ENCODE results near the genes IL17A and MCM3.

GRCh38 chr6:50822110-50822814 is 3.6 kb downstream of the TFAP2B start:
- RRBS, 2 experiments, result no CpG with 5 or more reads among the region's 7 CpGs

GRCh38 chr6:50824508-50825179 is 6.0 kb downstream of the TFAP2B start:
- RRBS, 2 experiments, result no CpG with 5 or more reads among the region's 4 CpGs

GRCh38 chr6:50960950-50961283 is 142.2 kb downstream of the TFAP2B start:
- RRBS, 2 experiments, result no CpG with 5 or more reads among the region's 2 CpGs

DNA sequence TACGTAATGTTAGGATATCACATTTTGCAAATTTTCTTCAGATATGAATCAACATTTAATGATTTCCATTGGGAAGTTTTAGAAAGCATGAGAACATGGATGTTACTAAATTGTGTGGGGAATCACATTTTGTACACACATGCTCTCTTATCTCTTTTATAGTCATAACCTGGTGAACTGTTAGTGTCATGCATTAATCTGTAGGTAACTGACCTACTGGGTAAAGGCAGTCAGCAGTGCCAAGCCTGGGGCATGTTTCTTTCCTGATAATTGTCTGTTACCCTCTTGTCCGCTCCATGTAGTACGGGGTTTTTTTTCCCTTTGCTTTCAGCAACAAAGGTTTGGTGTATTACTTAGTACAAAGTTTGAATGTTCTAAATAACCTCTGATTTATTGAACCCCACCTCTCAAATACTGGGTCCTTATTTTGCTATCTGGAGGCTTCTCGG is 498.9 kb downstream of the TFAP2B start:
- RRBS, 2 experiments, result no CpG with 5 or more reads among the region's 4 CpGs

DNA sequence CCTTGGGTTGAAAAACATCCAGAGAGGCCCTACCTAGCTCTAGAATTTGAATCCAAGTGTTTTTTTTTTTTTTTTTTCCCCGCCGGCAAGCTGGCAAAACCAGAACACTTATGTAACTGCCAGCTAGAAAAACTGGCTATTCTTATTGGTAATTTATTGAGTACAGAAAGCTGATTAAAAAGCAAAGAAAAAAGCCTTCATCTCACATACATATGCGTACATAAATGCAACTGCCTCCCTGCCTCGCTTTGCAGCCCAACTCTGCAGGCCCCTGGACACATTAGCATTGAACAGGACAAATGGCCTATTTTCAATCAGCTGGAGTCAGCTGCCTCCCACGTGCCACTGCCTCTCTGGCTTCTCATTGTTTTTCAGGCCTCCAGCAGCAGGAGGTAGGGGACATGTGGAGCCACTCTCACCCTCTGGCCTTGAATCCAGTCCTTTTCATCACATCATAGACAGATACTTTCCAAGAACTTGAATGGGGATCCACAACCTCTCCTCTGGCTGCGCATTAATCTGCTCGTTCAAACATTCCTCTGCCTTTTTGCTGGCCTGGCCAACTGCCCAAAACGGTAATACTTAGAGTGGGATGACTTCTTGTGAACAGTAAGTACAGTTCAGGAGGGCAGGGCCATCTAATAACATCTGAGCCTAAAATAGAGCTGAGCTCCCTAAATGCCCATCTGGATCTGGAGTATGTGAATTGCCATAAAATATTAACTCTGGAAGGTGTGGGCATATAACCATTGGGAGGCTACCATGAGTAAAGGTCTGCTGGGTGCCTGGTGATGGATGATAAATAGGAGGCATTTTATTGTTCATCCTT is 592.4 kb downstream of the PKHD1 start:
- RRBS, 2 experiments, result no CpG with 5 or more reads among the region's 8 CpGs

GRCh38 chr6:51513906-51514227 is 573.5 kb downstream of the PKHD1 start:
- RRBS, 2 experiments, result no CpG with 5 or more reads among the region's 7 CpGs

DNA sequence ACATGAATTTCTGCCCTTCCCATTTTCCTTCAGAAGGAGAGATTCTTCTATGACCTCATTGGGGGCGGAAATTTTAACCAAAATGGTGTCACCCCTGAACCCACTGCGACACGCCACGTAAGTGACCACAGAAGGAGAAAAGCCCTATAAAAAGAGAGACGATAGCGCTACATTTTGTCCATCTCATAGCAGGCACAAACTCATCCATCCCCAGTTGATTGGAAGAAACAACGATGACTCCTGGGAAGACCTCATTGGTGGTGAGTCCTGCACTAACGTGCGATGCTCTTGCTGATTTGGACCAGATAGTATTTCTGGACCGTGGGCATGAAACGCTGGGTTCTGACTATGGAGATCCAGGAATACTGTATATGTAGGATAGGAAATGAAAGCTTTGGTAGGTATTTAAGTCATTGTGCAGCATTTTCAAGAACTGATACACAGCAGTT is at the start of gene IL17A:
IL17A (plus strand) TSS at position 177 of the 449 bp plus-strand sequence.
- RRBS, 2 experiments, result no CpG with 5 or more reads among the region's 11 CpGs

GRCh38 chr6:52283965-52285213 is at the start of gene MCM3:
Gene MCM3 (minus strand): TSS chr6:52284742.
- RRBS, 2 experiments, result 1 to 6% methylated on average over 20 of the region's 69 CpGs

DNA sequence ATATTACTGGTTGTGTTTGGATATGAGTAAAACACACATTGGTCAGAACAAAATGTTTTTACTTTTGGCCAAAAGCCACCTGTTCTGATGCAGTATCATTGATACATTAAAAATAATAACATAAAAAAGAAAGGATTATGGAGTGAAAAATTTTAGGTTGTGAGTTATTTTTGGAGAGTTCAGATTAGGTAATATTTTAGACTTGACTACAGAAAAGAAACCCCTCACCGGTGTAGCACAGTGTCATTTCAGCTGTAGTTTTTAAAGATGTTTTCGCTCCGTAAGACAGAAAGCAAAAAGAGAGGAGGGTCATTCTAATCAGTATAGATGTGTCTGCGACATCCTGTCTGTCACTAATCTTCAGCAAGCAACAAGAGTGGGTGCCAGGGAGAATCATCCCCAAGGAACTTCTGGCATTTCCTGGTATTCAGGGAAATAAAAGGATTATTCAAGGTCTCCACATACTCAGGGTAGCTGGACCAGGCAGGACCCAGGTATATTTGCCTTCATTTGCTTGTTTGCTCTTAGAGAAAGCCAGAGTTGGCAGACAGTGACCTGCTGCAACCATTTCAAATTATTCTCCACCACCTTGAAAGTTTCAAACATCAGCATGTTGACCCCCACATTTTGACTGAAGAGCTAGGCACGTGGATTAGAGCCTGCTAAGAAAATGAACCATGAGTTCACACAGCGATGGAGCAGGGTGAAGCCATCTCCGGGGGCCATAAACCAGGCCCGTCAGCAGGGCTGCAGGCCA is 33.3 kb downstream of the TRAM2 start:
- RRBS, 2 experiments, result no CpG with 5 or more reads among the region's 8 CpGs

- RRBS, 2 experiments, result no CpG with 5 or more reads among the region's 2 CpGs
Observed at GRCh38 chr6:52788328-52788806, 15.2 kb downstream of the GSTA1 start.

DNA sequence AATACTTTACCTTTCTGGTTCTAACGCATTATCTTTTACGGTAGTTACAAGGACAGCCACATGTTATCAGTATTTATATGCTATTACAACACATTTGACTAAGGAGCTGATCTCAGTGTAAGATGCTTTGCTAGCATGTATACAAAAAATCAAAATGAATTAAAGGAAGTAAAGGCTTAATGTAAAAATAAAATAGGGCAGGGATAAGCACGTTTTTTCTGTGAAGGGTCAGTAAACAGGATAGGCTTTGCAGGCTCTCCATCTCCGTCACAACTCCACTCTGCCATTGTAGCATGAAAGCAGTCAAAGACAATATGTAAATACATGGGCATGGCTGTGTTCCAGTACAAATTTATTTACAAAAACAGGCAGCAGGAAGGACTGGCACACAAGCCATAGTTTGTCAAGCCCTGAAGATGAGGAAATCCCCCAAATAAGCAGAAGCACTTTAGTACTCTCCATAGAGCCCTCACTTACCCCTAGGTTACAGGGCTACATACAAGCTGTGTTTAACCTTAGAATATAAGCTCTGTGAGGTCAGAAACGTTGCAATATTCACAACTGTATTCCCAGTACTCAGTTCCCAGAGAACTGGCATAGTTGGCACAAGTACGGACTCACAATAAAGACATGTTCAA is 5.4 kb downstream of the CILK1 start:
- RRBS, 2 experiments, result no CpG with 5 or more reads among the region's 6 CpGs

DNA sequence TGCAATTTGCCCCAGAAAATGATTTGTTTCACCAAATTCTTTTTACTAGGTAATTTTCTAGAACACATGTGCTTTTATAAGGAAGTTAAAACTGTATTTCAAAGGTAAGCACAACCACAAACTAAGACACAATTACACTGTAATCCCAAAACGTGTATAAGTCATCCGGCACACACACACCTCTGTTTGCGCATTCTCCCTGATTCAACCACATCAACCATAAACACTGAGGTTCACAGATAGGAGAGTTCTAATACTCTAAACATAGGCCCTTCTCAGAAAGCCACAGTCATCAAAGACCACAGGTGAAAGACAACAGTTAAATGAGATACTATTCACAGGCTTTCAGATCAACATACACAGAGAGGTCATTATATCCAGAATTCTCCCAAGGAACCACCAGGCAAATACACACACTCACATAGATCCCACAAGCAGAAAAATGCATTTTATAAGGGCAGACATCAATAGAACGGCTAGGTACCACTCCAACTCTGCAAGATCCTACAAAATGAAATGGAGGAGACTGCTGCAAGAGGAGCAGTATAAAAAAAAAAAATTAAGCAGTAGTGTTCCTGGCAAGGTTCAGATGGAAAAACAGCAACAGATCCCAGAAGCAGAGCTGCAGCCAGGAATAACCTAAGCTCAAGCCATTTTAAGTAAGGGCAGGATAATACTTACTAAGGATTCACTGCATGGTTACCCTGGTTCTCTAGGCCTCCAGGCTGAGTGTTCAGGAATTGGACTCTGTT is 3.1 kb downstream of the CILK1 start:
- RRBS, 2 experiments, result no CpG with 5 or more reads among the region's 4 CpGs

DNA sequence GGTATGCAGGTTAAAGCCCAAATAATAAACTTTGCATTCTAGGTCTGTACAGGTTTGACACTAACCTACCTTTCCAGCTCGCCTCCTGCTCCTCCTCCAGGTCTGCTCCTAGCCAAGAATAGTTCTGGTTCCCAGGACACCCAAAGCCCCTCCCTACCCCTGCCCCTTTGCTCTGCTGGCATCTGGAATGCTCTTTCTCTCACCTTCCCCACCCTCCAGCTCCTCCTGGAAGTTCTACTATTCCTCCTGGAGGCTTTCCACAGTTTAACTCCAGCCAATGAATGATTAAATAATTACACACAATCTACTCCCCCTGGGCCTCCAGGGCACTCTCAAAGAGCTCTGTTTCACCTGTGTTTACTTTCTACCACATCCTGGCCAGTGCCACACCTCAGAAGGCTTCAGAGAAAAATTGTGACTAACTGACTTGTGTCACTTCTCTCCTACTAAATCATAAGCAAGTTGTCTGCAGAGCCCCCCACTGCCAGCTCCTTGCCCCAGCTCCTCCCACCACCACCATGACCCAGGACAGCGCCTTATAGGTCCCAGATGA is 36.2 kb downstream of the GCM1 start:
- RRBS, 2 experiments, result no CpG with 5 or more reads among the region's 2 CpGs

GRCh38 chr6:53274707-53275387 is 73.9 kb downstream of the ELOVL5 start:
- RRBS, 2 experiments, result no CpG with 5 or more reads among the region's 11 CpGs

DNA sequence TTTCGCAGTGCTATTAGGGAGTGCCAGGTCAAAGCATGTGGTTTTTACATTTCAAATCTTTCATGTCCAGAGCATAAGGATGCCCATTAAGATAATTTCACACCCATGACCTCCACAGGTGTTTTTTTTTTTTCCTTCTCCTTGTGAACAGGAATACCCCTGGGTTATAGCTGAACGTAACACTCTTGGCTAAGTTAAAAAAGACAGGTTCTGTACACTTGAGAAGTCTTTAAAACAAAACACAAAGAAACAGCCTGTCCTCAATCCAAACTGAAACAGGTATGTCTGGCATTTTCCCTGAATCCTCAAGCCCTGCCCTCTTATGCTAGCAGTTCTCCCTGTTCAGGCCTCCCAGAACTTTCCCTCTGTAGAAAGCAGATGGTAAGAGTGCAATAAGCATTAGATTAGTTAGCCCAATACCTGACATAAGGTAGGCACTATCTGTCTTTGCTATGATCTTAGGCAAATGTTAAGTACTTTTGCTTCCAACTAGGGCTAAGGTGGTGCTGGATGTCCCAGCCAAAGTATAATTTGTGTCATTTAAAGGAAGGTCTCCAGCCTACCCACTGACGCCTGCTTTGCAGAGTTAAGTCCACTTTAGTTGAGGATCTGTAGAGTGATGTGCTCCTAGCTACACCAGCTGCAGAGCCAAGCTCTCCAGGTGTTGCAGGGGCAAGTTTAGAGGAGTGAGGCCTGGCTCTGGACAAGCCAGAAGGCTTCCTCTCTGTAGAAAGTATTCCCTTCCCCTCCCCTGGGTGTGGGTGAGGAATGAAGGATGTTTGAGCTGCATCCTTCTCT is 66.8 kb downstream of the ELOVL5 start:
- RRBS, 2 experiments, result no CpG with 5 or more reads among the region's 3 CpGs

DNA sequence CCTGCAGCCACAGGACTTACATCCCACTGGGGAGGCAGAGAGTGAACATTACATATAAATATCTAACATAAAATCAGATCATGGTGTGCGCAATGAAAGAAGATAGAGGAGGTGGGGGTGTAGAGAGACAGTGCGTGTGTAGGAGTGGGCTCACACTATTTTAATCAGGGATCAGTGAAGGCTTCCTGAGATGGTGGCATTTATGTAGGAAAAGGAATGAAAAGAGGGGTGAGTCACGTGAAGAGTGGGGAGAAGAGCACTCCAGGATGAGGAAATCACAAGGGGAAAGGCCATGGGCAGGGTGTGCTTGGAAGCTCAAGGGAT is 80.2 kb downstream of the GCLC start:
- RRBS, 2 experiments, result no CpG with 5 or more reads among the region's 3 CpGs

DNA sequence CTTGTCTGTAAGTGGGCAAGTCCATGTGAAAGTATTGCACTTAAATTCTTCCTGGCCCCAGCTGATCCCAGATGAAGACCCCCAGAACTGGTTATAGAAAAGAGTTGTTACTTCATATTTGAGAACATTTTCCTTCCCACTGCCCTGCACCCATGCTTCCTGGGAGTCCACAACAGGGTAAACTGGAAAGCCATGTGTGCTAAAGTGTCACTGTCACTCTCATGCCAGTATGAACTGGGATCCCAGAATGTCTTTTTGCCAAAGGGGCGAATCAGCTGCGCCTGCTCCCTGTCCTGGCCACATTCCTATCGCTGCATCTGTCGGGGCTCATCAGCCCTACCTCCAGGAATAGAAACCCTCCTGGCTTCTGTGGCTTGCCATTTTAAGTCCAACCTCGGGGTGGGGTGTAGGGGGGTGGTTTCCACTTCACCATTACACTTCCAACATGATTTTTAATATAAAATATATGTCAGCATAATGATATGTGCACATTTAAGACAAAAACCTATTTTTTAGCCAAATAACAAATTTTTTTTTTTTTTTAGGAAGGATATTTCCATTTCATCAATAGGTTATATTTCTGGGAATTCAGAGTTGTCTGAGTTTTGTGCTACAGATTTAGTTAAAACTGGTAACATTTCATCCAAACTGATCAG is 910 bp downstream of the KLHL31 start:
- RRBS, 2 experiments, result no CpG with 5 or more reads among the region's 5 CpGs

DNA sequence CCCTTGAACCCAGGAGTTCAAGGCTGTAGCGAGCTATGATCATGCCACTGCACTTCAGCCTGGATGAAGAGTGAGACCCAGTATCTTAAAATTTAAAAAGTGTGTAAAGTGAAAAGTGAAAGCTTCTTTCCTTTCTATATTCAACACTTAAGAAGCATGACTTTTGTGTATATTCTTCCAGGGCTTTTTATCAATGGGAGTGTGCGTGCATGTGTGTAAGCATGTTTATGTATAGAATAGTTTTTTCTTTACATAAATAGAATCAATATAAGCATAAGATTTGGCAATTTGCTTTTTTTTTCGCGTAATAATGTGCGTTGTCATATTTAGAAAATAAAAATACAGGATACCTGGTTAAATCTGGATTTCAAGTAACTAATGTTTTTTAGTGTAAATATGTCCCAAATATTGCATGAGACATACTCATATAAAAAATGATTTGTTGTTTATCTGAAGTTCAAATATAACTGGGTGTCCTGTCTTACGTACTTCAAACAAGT is 38.9 kb upstream of the KLHL31 start:
- RRBS, 2 experiments, result no CpG with 5 or more reads among the region's 6 CpGs

- RRBS, 2 experiments, result no CpG with 5 or more reads among the region's 6 CpGs
Observed at GRCh38 chr6:53999385-53999972, 111.8 kb upstream of the MLIP start.

DNA sequence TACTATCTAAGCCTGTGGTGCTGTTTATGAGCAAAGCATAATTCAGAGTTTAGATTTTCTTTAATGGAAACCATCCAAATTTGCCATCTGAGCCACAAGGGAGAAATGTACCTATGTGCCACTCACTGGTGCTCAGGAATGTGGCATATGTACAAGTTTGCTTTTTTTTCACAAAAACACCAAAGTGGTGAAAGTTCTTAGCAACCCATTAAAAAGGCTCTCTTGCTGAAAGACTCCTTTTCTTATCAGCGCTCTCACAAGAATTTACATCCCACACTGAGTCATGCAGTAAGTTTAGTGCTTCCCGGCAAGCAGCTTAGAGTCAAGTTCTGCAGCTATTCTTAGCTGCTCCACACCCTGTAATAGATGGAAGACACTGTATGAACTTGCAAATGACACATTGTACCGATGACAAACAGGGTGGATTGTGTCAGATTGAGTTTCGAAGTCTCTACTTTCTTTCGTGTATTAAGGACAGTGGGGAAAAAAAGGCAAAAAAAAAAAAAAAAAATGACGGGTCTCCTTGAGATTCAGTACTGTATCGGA is 57.2 kb upstream of the MLIP start:
- RRBS, 2 experiments, result no CpG with 5 or more reads among the region's 7 CpGs

Measured in Panc1 (cell line).